Mononuclear cell (primary cell): ENCODE measurements around the genes ACSBG2, PSPN, DENND1C and C3.

- RRBS = no CpG with 5 or more reads among the region's 5 CpGs
These were observed at the start of gene ACSBG2 for GRCh38 chr19:6135425-6135739. ACSBG2 (plus strand) TSS chr19:6135667.

- RRBS = no CpG with 5 or more reads among the region's 12 CpGs
These were observed 69.8 kb downstream of the ACSBG2 start for GRCh38 chr19:6205121-6205744.

DNA sequence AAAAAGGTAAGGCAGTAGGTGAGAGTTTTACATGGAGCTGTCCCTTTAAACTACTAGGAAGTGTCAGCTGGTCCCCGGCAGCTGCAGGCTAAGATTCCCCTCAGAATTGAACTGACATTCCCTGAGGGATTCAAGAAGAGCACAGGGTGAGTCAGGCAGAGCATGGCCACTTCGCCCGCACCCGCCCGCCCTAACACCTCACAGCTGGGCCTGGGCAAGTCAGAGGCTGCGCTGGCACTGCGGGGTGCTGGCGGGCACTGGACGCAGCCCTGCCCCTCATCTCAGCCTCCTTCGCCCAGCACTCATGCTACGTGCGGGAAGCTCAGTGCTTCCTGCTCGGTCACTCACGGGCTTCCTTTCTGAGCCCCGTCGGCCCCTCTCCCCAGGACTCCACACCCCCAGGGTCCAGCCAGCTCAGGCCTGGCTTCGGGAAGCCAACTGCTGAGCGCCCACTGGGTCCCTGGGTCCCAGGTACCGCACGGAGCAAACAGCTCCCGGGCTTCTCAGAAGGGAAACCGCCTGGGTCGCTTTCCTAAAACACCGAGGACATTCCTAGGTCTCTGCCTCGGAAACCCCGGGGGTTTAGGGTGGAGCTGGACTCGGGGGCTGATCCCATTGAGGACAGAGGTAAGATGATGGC lies 56.8 kb downstream of the MLLT1 start:
- RRBS = 98% methylated on average over 6 of the region's 27 CpGs

GRCh38 chr19:6259256-6259823 lies 20.4 kb downstream of the MLLT1 start:
- RRBS = no CpG with 5 or more reads among the region's 14 CpGs

GRCh38 chr19:6375459-6375993 lies at the start of gene PSPN:
PSPN (minus strand) TSS chr19:6375933.
- RRBS = 97% methylated on average over 3 of the region's 22 CpGs

- RRBS = no CpG with 5 or more reads among the region's 3 CpGs
These were observed 8.5 kb upstream of the PSPN start for GRCh38 chr19:6384351-6384579.

DNA sequence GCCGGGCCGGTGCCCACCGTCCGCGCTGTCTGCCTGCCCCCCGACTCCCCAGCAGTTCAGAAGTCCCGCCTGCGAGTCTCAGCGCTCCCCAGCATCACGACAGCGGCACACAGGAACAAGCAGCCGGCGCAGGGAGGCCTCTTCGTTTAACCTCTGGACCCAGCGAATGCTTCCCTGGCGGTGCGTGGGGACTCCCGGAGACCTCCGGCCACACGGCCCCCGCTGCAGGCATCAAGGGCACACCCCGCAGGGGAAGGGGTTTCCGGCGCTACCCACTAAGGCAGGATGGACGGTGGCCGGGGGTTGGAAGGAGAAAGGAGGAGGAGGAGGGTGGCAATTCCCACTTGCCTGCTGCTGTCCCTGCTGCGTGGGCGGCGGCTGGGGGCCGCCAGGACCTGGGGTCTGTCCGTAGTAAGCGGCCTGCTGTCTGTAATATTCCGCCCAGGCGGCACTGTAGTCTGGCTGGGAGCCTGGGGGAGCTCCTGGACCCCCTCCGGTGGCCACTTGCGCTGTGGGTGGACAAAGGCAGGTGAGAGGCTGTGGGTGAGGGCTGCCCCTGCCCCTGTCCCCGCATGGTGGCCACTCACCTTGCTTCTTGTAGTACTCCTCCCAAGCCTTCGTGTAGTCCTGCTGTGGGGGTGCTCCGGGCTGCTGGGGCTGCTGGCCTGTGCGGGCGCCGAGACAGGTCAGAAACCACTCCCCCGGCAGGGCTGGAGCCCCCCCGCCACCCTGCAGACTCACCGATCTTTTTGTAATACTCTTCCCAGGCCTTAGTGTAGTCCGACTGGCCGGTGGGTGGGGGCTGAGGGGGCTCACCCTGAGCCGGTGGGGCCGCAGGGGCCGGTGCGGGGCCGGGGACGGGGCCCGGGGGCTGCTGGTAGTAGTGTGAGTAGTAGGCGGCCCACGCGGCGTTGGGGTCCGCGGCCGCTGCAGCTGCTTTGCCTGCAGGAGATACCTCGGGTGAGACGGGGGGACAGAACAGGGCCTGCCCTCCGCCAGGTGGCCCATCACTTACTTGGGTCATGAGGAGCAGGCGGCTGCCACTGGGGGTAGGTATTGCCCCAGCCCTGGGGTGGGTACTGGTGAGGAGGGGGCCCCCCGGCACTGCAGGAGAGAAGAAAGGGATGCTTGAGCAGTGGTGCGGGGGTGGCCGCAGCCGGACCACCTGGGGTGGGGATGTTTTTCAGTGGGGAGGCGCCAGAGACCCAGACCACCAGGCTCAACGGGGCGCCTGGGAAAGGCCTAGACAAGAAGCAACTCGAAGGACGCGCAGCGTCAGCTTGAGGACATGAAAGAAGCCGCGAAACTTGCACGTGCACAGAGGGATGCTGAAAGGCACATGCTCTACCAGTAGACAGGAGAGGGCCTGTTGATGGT lies 9.3 kb downstream of the KHSRP start:
- RRBS = 96% methylated on average over 22 of the region's 79 CpGs

DNA sequence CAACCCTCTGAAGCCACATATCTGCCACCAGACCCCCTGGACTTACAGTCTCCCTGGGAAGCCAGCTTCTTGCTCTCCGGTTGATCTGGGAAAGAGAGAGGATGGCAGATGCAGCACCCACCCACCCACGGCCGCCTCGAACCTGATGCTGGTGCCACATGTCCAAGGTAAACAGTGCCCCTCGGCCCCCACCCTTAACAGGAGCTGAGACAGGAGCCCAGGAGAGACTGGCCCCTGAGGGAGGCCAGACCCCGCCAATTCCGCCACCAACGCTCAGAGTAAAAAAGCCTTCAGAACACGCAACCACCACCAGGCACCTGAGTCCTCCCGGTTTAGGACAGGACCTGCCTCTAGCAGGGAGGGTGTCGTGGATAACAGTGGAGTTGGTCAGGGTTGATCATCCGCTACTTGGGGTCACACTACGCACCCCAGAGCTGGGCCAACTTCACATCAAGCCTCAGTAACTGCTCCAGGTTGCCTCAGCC lies 3.0 kb downstream of the KHSRP start:
- RRBS = no CpG with 5 or more reads among the region's 13 CpGs

DNA sequence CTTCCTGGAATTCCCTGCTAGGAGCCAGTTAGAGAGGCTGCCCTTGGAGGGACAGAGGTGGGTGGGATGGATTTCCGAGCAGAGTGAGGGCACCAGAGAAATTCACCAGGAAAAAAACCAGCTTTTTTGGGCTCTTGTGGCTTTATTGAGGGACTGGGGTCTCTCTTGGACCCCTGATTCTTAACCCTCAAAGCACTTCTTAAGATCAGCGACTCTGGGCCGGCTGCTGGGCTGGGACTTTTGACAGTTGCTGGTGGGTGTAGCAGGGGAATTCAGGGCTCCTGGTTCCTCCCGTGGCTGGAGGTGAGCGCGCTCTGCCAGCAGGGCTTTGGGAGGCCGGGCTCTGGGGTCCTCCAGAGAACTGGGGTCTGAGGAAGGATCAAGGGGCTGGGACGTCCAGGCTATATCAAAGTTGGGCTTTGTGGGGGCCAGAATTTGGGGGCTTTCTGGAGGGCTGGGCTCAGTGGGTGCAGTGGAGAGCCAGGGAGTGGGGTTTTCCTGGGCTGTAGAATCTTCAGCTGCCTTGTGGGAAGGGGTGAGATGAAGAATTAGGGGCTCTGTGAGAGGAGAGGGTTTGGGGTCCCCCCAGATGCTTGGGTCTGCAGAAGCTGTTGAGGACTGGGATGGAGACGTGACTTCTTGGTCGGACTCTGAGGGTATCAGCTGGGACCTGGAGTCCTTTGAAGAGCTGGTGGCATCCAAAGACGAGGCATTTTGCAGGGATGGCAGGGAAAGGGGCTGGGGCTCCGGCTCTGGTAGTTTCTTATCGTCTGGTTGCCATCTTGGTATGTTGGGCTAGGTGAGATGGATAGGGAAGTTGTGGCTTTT lies 3.5 kb downstream of the CRB3 start:
- RRBS = no CpG with 5 or more reads among the region's 13 CpGs

- RRBS = no CpG with 5 or more reads among the region's 6 CpGs
These were observed 6.0 kb downstream of the CRB3 start for GRCh38 chr19:6470170-6470406.

DNA sequence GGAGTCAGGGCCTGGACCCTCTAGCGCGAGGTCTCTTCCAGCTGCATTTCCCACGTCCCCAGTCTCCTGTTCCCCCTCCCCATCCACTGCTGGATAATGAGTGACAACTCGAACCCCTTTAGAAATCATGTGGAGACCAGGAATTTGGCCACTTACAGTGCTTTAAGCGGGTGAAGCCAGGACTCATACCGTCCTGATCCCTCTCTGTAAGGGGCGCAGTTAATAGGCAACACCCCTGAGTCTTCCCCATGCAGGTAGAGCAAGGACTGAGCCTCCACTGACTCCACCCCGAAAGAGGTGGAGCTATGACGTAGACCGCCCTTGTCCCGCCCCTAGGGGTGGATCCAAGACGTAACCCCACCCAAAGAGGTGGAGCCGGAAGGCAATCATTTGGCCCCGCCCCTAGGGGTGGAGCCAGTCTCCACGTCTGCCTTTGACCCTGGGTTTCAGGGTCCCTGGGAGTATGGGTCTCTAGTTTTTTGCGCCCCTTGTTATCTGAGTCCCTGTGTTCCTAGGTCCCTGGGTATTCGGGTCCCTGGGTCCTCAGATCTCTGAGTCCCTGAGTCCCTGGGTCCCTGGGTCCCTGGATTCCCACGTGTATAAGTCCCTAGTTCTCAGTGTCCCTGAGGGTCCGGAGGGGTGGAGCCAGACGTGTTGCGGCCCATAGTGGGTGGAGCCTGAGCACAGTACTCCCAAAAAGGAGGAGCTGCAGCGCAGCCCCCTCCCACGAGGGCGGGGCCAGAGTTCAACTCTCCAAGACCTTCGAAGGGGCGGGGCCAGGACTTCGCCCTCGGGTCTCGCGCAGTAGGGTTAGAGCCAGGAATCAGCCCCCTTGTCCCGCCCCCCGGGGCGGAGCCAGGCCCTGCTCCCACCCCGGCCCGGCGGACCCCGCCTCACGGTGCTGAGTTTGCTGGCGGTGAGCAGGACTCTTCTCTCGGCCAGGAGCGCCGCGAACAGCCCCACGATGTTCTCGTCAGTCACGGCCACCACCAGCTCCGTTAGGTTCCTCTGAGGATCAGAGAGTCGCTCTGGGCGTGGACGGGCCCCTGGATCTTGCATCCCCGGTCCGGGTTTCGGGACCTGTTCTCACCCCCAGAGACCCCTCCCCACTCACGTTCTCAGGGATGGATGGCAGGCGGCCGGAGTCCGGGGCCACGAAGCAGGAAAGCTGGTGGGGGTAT lies 5.2 kb downstream of the DENND1C start:
- RRBS = 96% methylated on average over 4 of the region's 58 CpGs

GRCh38 chr19:6480777-6481598 lies 599 bp downstream of the DENND1C start:
- RRBS = no CpG with 5 or more reads among the region's 13 CpGs

GRCh38 chr19:6481599-6482414 lies at the start of gene DENND1C:
DENND1C (minus strand) TSS chr19:6481787.
- RRBS = 0% methylated on average over 5 of the region's 26 CpGs

- RRBS = 2% methylated on average over 8 of the region's 30 CpGs
These were observed 13.9 kb upstream of the TNFSF9 start for GRCh38 chr19:6516781-6517415.

DNA sequence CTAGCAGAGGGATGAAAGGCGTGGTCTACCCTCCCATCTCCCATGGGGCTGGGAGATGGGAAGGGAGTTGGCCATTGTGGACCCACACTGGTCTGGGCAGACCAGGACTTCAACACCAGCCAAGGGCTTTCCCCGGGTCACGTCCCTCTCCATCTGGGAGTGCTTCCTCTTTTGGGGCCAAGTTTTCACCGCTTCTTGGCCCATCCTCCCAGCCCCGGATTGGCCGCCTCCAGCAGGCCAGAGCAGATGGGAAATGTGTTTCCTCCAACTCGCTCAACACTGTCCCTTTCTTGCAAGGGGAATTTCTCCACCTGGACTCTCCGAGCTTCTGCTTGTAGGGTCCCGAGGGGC lies 2.1 kb upstream of the TNFSF9 start:
- RRBS = 24% methylated on average over 5 of the region's 9 CpGs

- RRBS = no CpG with 5 or more reads among the region's 3 CpGs
These were observed 12.1 kb upstream of the TNFSF14 start for GRCh38 chr19:6681921-6682536.

DNA sequence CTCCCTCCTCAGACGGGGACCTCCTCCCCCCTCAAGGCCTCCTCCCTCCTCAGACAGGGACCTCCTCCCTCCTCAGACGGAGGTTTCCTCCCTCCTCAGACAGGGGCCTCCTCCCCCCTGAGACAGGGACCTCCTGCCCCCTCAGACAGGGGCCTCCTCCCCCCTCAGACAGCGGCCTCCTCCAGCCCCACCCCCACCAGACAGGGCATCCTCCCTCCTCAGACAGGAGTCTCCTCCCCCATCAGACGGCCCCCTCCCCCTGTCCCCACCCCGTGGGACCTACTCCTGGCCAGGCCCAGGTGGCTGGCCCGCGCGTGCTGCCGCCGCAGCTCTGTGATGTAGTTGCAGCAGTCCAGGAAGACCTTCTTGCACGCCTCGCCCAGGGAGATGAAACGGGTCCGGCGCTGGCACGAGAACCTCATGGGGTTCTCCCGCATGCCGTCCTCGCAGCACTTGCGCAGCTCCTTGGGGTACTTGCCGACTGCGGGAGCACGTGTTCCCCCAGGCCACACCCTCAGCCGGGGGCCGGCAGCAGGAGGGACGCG lies 13.6 kb downstream of the C3 start:
- RRBS = no CpG with 5 or more reads among the region's 27 CpGs

- RRBS = no CpG with 5 or more reads among the region's 4 CpGs
These were observed at the start of gene C3 for GRCh38 chr19:6720374-6721297. C3 (minus strand) TSS chr19:6720650.

GRCh38 chr19:6735222-6736075 lies 1.9 kb downstream of the GPR108 start:
- RRBS = 93% methylated on average over 3 of the region's 18 CpGs

DNA sequence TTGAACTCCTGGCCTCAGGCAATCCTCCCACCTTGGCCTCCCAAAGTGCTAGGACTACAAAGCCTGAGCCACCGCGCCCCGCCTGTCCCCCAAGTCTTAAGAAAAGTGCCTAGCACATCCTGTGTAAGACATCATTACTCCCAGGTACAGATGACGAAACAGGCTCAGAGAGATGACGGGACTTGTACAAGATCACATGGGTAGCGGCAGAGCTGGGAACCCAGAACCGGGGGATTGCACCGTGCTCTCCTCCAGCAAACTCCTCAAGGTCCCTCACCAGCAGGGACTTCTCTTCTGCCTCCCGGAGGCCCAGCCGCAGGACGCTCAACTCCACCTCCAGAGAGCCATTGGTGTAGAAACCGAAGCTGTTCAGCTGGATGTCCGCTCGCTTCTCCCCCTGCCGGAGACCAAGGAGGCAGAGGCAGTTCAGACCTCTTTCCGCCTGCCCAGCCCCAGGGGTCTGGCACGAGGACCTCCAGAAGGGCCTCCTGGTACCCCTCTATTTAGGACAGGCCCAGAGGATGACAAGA lies 1.0 kb downstream of the GPR108 start:
- RRBS = 3% methylated on average over 8 of the region's 17 CpGs